GM23248 (cell line): ENCODE measurements around a stretch of chr10.

GRCh38 chr10:31926976-31927619 is 1.5 kb downstream of the ARHGAP12 start:
- RAMPAGE, long total RNA, result no peak

GRCh38 chr10:31947651-31948042 is 19.0 kb upstream of the ARHGAP12 start:
- RAMPAGE, long total RNA, result no peak

- RAMPAGE, long total RNA, result no peak
Observed at GRCh38 chr10:32004081-32005294, 51.7 kb downstream of the KIF5B start.

DNA sequence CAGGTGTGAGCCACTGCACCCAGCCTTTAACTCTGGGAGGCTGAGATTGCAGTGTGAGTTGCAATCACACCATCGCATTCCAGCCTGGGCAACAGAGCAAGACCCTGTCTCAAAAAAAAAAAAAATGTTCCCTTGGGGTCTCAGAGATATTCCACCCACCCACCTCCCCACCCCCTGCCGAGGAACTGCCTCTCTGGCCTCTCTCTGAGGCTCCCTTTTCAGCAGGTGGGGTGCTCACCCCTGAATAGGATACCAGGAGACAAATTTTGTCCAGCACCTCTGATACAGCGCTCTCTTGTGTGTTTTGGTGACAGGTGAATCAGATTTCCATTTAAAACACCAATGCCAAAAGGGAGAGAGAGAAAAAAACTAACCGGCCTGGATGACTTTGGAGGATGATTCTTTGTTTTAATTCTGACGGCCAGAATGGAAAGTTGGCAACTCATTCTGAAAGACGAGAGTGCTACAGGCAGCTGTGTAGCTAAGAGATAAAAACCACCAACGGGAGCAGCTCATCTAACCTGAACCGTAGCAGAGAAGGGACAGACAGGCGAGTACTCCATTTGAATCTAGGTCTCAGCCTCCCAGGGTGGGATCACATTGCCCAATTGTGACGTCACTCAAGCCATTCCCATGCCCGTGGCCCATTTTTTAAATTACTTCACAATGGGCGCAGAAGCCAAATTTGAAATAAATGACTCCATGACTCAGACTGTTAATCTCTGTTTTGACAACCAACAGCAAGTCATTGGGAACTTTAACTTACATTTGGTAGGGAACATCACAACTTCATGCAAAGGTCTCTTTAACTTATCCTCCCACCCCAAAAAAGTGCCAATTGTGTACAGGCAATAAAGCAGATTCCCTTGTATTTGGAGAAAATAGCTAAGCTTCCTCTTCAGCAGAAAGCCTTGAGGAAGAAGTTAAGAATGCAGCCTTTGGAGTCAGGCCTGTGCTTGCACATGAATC is 92.9 kb upstream of the KIF5B start:
- RAMPAGE, long total RNA, result no peak

DNA sequence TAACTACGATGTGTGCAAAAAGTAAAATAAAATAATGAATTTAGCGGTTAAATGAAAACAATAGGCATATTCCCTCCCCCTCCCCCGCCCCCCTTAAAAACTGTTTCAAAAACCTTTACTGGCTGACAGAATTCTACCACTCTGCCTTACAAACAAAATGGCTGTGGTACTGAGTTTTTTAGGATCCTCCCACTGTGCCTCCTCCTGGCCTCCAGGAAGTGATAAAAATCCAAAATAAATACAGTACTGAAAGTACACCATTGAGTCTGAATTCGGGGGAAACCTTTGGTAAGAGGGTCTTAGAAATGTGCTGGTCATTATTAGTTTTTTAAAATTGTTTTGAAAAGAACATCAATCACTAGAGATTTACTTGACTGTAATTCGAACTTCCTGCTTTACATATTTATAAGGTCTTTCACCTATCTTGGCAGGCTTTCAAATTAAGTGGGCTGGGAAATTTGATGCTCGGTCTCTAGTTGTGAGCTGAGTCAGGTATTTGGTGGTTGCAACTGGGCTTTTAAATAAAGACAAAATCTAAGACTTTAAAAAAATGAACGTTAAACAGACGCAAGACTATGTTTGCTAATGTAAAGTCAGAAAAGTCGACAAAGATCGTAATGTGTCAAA is 32.5 kb upstream of the EPC1 start:
- RAMPAGE, long total RNA, result no peak

DNA sequence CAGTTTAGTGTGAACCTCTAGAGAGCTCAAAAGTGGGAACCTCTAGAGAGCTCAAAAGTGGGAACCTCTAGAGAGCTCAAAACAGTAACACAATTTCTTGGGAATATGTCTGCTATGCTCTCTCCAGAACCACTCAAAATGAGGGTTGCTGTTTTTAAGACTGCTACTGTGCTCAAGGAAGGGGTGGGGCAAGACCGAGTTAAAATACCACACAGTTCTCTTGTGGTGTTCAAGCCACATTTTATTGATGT is 13.3 kb downstream of the CCDC7 start:
- RAMPAGE, long total RNA, result no peak

DNA sequence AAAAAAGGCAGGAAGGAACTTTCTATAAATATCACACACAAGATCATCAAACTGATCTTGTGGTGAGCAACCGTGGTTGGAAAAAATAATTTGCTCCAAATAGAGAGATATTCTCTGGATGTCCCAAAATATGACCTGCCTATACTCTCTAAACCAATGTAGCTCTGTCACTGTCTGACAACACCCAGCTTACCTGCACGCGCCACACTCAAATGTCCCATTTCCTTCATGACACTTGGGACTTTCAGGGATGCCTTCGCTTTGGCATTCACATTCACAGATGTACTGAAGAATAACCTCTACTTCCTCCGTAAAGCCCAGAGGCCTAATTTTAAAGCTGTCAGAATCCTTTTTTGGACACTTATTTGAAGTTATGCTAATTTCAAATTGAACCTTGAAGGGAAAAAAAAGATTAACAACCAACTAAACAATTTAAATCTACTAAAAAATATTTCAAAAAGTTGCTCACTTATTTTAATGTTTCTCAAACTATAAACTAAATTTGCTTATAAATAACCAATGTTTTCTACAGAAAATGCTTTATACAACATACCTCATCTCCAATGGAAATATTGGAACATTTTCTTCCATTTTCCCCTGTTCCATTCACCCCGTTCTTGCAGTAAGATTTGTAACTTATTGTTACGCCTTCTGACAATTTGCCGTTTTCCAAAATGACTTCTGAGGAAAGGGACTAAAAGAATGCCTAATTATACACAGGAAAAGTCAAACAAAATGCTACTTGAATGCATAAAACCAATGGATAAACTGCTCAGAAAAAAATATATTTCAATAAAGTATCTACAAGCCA is 38.1 kb downstream of the ITGB1 start:
- RAMPAGE, long total RNA, result no peak

GRCh38 chr10:32923812-32924409 is 34.1 kb downstream of the ITGB1 start:
- RAMPAGE, long total RNA, result no peak

DNA sequence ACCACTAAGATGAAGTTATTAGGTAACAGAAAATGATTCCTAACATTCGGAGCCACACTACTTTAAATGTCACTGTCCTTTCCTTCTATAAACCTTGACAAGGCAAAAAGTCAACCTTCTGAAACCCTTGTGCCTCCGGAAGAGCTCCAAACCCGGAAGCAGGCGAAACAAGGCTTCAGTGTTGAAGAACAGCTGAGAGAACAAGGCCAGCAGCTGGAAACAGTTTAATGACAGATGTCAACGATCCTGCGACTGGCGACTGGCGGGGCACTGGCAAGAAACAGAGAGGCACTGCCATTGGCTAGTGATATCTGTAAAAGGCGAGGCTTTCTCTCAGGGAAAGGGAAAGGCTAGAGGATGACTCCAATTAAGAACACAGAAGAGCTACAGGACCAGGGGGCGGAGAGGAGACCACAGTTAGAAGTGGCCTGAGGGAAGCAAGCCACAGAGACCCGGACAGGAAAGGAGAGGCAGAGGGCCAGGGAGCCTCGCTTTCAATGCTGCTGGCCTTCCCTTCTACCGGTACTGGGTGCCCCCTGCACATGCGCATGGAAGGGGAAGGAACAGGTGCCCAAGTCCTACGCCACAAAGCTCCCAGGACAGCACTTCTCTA is 19.5 kb downstream of the ITGB1 start:
- RAMPAGE, long total RNA, result no peak

- RAMPAGE, long total RNA, result no peak
Observed at GRCh38 chr10:32970892-32971382, 12.9 kb upstream of the ITGB1 start.

GRCh38 chr10:32983120-32983993 is 25.3 kb upstream of the ITGB1 start:
- RAMPAGE, long total RNA, result no peak

GRCh38 chr10:33213369-33213782 is 121.1 kb downstream of the NRP1 start:
- RAMPAGE, long total RNA, result no peak

DNA sequence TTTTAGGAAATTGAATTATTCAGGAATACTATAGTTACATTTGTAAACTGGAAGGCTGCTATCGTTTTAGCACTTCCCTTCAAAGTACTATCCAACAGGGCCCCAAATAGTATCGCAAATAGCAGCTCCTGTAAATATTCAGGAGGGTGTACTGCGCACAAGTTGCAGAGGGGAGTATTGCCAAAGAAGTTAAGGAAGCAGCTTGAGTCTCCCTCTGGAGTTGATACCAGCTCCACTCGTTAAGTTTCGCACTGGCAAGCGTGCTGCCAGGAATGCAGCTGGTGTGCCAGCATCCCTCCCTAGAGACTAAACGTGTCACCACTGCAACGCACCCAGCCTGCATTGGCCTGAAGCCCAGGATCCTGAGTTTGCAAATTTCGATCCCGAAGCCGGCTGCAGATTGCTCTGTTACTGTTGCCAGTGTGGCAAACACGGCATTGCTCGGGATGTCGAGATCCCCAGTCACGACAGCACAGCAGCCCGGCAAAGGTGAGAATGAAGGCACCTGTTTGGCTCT is 61.2 kb downstream of the NRP1 start:
- RAMPAGE, long total RNA, result no peak

DNA sequence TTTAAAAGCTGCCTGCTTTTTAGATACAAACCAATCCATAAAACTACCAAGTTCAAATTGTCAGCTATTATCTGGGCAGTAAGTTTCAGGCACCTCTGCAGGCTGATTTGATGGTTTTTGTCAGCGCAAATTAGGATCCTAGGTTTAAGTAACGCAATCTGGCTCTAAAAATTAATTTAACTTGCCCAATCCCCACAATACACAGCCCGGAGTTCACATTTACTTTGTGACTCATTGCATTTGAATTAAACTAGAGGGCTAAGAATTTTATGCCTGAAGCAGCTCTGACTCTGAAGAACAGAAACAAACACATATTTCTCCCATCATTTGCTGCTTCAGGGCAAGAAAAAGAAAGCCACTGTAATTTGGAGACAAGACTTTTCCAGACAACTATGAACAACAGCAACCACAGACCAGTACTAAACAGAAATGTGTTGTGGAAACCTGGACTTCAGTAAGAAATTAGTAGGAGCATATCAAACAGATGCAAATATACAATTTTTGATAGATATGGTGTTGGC is 43.3 kb downstream of the NRP1 start:
- RAMPAGE, long total RNA, result no peak

GRCh38 chr10:33330294-33331065 is 4.0 kb downstream of the NRP1 start:
- RAMPAGE, long total RNA, result no peak

- RAMPAGE, long total RNA, result no peak
Observed at GRCh38 chr10:34470385-34470589, 344.8 kb downstream of the PARD3 start.

- RAMPAGE, long total RNA, result no peak
Observed at GRCh38 chr10:34642362-34643150, 172.5 kb downstream of the PARD3 start.

GRCh38 chr10:34768233-34769569 is 46.4 kb downstream of the PARD3 start:
- RAMPAGE, long total RNA, result no peak

DNA sequence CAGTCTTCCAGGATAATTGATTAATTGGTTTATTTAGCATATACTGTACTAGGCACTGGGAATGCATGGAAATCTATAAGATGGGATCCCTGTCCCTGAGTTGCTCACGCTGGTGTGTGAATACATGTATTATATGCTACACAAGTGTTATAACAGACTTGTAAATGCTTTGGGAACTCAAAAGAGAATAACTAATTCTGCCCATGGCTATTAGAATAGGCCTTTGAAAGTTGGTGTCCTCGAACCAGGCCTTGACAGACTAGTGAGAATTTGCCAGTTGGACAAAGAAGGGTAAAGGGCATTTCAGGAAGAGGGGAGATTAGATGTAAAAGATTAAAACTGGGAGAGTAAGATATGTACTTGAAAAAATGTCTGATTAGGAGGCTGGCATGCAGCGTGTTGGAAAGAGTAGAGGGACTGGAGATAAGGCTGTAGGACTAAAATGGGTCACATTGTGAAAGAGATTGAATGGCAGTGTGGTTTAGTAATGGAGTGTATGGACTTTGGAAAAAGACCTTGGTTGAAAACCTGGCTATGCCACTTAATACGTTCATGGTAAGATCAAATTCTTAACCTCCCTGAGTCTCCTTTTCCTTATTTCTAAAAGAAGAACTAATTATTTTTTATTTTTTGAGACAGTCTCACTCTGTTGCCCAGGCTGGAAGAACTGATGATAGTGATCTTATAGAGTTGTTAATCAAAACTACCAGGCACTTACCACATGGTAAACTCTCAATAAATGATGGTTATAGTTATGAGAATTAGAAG is 14.0 kb downstream of the CREM start:
- RAMPAGE, long total RNA, result no peak

GRCh38 chr10:35208463-35208752 is 81.8 kb downstream of the CREM start:
- RAMPAGE, long total RNA, result no peak